Mucosa of descending colon (tissue), 1 donor: ENCODE measurements around the gene CD96.

DNA sequence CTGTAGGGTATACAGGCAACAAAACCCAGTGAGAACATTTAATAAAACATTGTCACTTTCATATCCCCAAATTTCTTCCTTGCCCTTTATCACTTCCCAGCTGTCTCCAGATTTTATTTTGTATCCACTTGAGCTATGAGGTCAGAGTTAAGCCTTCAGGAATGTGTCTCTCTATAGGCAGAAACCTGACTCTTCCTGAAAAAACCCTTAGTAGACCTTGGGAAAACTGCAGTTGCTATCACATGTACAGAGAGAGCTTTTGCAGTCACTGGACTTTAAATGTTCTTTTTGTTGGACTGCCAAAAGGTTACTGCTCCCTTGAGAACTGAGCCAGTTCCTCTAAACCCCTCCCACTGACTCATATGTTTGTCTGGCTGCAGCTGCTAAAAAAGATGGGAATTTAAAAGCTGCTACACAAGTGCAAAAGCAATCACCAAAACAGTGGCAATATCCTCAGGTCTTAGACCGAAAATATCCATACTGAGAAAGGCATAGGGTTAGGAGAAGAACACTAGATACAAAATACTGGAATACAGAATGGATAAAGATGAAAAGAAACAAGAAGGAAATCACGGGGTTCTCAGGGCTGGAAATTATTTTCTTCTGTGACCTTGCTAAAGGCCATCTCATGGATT is 169.1 kb upstream of the CCDC54 start:
- PRO-cap = no peak

GRCh38 chr3:107432193-107432530 is 54.9 kb downstream of the CCDC54 start:
- PRO-cap = bidirectional peak, plus-strand start at chr3:107432332, minus-strand start at chr3:107432334

- PRO-cap = unidirectional peak, plus-strand start at chr3:107801172
Measured at GRCh38 chr3:107800573-107801311, 278.0 kb downstream of the BBX start.

DNA sequence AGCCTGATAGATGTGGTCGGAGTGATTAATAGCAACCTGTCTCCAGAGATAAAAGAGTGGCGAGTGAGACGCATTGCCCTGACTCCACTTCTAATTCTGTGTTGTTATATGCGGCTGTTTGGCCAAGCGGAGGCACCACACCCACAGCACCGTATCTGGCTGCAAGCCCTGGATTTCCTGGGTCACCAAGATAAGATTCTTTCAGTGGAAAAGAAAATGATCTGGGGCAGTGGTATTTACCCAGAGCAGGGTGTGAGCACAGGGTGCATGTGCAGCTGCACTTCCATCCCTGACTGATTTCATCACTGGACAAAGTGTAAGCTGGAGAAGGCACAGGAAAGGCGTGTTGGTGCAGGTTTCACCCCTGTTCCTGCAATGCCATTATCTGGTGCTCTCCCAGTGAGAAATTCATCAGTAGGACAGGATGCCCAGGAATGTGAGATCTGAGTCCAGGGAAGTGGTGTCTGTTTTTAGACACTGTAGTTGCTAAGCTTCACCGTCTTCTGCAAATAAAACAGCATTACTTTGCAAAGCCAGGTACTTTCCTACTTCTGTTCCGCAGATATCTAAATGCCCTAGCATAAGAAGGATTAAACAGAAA is 84.6 kb downstream of the CD47 start:
- PRO-cap = unidirectional peak, minus-strand start at position 92 of the sequence

DNA sequence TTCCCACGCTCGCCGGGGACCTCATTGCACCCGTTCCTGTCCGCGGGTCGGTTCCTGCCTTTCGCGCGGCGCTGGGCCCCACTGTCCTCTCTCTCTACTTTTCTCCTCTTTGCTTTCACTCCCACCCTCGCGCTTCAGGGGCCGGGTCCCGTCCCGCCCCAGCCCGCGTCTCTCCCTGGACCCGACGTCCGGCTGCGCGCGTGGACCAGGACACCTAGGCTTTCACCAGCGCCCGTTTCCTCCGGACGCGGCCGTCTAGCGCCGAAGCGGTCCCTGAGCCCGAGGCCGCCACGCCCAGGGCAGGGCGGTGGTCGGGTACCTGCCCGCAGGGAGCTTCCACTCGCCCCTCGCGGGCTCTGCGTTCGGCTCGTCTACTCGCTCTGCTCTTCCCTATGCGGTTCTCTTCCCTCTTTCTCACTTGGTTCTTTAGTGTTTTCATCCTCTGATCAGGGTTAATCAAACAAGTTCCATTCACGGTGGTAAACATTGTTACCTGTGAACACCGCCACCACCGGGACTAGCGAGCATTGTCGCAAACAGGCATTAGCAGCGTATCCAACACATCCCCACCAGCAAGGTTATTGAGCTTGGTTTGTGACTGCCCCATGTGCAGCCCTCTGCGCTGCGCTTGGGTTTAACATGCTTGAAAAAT is 614 bp upstream of the CD47 start:
- PRO-cap = no peak

DNA sequence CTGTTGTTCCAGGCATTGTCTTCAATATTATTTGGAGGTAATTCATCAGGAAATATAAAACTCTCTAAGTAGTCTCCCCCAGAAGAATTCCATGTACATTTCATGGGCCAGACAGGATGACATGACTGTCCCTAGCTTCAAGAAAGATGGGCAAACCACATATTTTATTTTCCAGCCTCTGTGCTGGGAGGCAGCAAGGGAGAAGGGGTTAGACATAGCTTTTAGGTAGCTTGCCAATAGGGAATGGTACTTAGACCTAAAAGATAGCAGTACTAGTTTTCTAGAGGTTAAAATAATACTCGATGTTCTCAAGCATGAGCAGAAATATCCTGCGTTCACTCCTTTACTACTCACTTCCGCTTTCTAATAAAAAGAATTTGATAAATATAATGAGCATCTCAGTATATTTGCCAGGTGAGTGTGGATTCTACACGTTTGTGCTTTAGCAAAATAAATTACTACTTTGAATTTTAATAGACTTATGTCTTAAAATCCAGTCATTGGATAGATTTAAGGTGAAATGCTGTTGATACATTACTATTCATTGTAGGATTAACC is 39.3 kb upstream of the CD47 start:
- PRO-cap = no peak

DNA sequence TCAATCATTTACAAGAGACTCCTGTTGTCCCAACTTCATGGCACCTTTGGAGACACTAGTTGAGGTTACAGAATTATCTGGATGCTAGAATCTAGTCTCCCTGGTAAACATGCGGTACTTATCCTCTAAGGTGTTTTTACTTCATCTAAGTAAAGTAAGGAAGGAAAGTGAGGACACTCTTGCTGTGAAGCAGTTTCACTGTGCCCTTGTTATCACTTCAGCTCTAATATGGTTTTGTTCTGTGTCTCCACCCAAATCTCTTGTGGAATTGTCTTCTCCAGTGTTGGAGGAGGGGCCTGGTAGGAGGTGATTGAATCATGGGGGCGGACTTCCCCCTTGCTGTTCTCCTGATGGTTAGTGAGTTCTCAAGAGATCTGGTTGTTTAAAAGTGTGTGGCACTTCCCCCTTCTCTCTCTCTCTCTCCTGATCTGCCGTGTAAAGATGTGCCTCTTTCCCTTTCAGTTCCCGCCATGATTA is 33.3 kb downstream of the RETNLB start:
- PRO-cap = no peak

GRCh38 chr3:108806299-108806968 is 16.2 kb upstream of the TRAT1 start:
- PRO-cap = no peak

GRCh38 chr3:110706525-110706926 is 365.1 kb upstream of the NECTIN3 start:
- PRO-cap = no peak

DNA sequence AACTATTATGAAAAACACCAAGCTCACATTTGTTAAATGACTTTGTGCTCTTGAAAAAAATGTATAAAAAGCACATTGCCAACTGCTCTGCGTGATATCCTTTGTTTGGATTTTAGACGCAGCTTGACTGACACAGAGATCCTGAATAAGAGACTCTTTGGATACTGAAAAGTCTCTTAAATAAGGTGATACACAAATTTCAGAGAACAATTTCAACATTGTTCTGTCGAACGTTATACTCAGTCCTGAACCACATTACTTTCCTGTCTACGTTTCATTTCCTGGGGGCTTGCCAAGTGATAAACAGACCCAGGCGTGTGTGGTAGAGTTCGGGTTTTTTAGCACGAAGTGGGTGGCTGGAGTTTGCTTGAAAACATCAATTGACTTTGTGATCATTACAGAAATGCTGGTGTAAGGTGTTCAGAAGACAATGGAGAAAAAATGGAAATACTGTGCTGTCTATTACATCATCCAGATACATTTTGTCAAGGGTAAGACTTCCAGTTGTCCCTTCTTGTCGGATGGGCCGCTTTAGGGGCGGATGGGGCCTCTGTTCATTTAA is at the start of gene CD96:
CD96 (plus strand) TSS at position 379 of the 562 bp plus-strand sequence.
- PRO-cap = unidirectional peak, plus-strand start at position 278 of the sequence; unidirectional peak, plus-strand start at position 379 of the sequence

GRCh38 chr3:111761214-111762084 is 87.0 kb downstream of the PLCXD2 start:
- PRO-cap = no peak

DNA sequence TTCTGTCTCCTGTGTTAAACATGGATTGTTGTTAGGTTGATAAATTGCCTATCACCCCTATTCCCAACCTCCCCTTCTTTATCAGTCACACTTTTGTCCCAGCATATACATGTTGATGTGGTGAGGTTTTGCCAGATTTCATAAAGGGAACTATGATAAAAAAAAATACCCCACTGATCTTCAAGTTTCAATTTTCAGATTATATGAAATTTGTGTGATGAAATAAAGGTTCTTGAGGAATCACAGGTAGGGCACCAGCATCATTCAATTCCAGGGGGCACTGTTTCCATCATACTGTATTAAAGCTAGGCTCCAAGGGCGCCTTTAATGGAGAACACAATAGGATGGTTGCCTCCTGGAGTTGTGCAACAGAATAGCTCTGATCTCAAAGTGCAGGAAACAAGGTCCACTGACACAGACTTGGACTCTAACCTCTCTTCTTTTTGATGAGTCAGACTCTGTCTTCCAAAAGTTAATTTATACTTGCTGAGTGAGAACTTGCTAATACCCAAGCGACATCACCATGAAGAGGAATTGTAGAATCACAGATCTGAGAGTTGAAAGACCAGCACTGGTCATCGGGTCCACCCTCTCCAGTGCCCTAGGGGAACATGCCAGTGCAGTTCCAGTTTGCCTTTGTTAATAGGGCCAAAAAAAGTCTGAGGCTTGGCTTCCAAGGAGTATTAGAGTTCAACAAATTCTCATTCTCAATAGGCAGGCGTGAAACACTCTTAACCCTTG is 90.1 kb downstream of the PLCXD2 start:
- PRO-cap = no peak

DNA sequence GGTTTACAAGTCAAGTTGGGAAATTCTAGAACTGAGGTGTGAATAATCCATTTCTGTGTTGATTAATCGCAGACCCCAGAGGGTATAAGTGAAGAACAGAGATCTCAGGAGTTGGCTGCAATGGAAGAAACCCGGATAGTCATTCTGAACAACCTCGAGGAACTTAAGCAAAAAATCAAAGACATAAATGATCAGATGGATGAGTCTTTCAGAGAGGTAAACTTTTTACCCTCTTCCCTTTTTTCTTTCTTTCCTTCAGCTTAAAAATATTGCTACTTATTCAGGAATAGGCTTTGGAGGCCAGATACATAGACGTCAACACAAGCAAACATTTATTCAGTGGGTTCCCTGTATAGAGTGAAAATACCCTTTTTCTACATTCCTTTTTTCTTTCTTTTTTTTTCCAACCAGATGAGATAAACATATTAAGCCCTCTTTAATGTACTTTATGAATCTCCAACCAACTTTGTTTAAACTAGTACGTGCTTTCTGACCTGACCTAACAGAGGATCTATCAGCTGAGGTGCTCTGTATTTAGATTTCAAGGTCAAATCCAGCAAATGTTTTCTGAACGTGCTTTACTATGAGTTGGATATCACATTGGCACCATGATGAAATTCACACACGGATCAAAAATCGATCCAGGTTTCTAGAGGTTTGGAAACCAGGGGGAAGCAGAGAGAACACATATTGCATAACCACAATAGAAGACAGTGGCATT is 59.7 kb upstream of the ABHD10 start:
- PRO-cap = no peak

DNA sequence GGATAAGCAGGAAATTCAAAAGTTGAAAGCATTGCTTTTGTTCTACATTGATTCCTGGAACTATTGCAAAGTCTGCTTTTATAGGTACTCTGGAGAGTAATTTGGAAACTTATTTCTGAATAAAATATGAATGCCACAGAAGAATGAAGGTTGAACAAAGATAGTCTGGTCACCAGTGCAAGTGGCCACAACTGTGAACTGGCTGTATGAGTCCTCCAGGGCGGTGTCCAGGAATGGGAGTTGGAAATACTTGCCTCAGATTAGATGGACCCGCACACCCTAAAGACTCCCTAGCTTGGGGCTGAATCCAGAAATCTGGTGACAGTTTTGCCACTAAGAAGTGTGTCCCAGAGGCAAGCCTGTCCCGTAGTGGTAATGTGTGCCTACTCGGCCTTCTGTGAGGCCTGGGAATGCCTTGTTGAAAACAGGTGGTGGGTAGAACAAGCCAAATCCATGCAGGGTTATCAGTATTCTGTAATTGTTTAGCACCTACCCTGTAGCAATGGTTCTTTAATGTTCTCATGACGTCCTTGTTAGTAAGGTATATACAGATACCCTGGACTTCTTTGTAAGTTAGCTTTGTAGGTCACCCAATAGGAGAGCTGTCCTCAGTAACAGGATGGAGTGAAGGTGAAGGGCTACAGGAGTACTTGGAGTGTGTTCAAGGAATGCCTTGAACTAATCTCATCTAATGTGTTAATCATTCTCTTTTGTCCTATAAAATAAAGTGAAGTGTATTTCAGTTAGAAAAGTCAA is 1.5 kb downstream of the C3orf52 start:
- PRO-cap = no peak

GRCh38 chr3:112116097-112116591 is 16.9 kb downstream of the GCSAM start:
- PRO-cap = no peak

GRCh38 chr3:112120248-112120804 is 12.7 kb downstream of the GCSAM start:
- PRO-cap = no peak

DNA sequence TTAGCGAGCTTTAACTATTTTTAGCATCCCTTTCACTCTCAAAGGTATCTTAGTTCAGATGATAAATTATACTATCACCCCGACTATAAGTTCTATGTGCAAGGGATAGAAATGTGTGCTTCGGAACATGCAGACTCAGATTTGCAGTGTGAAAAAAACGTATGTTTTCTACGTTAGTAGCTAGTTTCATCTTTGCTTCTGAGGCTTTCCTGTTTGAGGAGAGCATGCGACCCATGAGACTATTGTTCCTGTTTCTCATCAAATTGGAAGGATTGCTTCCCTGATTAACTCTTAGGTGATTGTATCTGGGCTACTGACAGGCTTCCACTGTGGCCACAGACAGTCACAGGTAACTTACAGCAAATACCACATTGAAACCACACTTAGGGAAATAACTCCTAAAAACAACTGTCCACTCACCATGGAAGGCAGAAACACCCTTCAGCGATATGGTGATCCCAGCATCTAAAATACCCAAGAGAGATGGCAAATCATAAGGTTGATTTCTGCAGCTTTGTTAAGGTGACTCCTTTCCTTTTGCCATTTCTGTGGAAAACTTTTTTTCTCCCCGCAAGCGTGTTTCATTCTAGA is 5.4 kb downstream of the GCSAM start:
- PRO-cap = no peak

DNA sequence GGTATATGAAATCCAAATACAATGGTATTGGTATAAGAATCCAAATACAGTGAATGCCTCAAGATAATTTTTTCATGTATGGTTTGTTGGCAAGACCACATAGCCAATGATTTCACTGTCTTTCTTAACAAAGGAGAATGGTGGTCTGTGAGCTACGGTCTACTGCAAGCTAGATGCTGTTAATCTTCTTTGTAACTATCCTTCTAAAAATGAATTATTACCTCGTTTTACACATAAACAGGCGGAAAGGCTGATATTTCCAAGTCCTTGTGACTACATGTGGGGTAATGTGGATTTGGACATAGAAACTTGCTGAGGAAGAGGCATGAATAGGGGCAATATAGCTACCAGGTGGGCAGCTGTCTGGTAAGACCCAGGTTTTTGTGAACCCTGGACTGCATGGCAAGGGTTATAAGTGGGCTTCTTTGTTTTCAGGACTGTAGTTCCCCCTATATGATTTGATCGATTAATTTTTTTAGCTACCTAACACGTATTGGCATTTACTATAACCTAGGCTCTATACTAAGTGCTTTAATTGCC is 1.1 kb downstream of the CD200 start:
- PRO-cap = no peak

DNA sequence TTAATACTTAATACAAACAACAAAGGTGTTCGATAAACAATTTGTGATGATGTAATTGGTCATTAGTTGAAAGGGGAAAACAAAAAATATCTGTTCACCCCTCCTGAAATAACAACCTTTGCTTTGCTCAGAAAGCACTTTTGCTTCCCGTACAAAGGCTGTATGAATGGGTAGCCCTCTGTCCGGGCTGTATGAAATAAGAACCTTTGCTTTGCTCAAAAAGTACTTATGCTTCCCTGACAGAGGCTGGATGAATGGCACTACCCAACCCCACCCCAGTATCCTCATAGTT is 20.6 kb downstream of the CD200 start:
- PRO-cap = no peak

GRCh38 chr3:112357688-112358810 is 25.1 kb downstream of the CD200 start:
- PRO-cap = no peak